Pericardium (tissue), 1 donor: Measurements from ENCODE around the gene C1orf115.

DNA sequence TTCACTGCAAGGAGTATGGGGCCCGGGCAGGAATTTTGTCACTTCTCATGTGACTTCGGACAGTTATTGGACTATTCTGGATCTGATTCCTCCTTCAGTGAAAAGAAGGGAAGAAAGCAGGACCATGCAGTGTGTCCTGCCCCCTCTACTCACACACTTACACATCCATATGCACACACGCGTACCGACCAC lies 25.9 kb downstream of the PROX1 start:
- RRBS, result no CpG with 5 or more reads among the region's 5 CpGs

DNA sequence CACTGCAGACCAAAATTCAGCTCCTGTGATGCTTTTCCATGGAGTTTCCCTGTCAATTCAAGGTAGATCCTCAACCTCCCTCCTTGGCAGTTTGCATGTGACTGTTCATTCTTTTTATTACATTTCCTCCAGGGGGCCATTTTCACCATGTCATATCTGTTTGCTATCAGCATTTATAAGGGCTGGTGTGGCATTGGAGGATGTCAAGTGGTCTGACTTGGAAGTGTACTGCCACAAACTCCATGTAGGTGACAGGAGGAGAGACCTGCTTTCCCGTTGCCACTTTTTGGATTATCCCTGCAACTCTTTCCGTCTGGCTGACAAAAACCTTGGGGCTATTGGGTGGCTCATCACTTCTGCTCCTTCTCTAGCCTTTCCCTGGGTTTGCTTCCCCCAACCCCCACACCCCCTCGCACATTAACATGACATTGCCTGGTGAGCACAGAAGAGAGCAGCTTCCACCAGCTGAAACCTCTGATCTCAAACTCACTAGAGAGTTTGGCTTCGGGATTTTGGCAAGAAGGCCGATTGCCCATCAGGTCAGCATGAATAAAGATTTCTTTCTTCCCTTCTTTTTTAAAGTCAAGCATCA lies 39.1 kb downstream of the PROX1 start:
- RRBS, result no CpG with 5 or more reads among the region's 5 CpGs

GRCh38 chr1:214377779-214378305 lies 96.9 kb downstream of the SMYD2 start:
- RRBS, result no CpG with 5 or more reads among the region's 9 CpGs

- RRBS, result no CpG with 5 or more reads among the region's 2 CpGs
These were observed 105.7 kb downstream of the PTPN14 start for GRCh38 chr1:214445415-214446385.

DNA sequence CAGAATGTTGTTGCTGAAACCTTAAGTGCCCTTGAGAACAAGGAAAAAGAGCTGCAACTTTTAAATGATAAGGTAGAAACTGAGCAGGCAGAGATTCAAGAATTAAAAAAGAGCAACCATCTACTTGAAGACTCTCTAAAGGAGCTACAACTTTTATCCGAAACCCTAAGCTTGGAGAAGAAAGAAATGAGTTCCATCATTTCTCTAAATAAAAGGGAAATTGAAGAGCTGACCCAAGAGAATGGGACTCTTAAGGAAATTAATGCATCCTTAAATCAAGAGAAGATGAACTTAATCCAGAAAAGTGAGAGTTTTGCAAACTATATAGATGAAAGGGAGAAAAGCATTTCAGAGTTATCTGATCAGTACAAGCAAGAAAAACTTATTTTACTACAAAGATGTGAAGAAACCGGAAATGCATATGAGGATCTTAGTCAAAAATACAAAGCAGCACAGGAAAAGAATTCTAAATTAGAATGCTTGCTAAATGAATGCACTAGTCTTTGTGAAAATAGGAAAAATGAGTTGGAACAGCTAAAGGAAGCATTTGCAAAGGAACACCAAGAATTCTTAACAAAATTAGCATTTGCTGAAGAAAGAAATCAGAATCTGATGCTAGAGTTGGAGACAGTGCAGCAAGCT lies 38.1 kb downstream of the CENPF start:
- RRBS, result no CpG with 5 or more reads among the region's 2 CpGs

GRCh38 chr1:215081621-215082031 lies 911 bp upstream of the KCNK2 start:
- RRBS, result no CpG with 5 or more reads among the region's 18 CpGs

- RRBS, result no CpG with 5 or more reads among the region's 7 CpGs
These were observed 1.3 kb downstream of the KCNK2 start for GRCh38 chr1:215083793-215084194.

GRCh38 chr1:215643679-215644344 lies 76.7 kb downstream of the KCTD3 start:
- RRBS, result no CpG with 5 or more reads among the region's 3 CpGs

DNA sequence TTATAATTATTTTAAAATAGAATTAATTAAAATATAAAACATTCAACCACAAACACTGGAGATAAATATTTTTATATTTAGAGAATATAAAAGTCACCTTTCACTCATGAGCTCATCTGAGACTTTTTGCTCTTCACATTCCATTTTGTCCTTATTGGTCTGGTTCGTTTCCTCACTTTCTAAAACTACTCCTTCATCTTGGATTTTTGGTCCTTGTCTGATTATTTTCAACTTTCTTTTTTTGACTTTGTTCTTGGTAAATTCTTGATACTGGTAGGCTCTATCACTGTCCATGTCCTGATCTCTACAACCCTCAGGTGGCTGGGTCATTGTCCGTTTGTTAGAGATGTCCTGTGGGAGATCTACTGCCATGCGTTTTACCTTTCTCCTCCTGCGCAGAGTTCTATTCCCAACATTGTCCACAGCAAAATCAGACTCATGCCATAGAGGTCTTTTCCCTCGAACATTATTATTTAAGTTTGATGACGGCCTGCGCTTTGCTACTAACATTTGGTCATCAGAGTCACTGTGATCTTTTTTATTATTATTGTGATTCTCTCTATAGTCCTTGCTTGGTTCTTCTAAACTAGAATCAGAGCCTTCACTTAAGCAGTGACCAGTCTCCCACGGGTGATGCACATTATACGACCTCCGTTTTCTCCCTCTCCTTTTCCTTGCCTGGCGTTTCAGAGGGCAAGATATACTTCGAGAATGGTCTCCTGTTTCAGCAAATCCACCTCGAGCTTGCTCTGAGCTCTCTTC lies 11.0 kb downstream of the GPATCH2 start:
- RRBS, result no CpG with 5 or more reads among the region's 13 CpGs

DNA sequence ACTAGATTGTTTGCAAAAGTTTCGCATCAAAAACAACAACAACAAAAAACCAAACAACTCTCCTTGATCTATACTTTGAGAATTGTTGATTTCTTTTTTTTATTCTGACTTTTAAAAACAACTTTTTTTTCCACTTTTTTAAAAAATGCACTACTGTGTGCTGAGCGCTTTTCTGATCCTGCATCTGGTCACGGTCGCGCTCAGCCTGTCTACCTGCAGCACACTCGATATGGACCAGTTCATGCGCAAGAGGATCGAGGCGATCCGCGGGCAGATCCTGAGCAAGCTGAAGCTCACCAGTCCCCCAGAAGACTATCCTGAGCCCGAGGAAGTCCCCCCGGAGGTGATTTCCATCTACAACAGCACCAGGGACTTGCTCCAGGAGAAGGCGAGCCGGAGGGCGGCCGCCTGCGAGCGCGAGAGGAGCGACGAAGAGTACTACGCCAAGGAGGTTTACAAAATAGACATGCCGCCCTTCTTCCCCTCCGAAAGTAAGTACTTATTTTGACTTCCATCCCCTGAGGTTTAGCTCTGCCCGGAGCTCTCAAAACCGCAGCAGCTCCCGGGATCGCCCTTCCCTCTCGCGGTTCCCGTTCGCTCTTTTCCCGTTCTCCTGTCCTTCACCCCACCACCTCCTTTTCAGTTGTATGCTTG lies 1.5 kb downstream of the TGFB2 start:
- RRBS, result 1% methylated on average over 3 of the region's 34 CpGs

- RRBS, result no CpG with 5 or more reads among the region's 7 CpGs
These were observed 90.6 kb downstream of the TGFB2 start for GRCh38 chr1:218435661-218436263.

GRCh38 chr1:219568465-219568814 lies 44.5 kb downstream of the ZC3H11B start:
- RRBS, result no CpG with 5 or more reads among the region's 4 CpGs

DNA sequence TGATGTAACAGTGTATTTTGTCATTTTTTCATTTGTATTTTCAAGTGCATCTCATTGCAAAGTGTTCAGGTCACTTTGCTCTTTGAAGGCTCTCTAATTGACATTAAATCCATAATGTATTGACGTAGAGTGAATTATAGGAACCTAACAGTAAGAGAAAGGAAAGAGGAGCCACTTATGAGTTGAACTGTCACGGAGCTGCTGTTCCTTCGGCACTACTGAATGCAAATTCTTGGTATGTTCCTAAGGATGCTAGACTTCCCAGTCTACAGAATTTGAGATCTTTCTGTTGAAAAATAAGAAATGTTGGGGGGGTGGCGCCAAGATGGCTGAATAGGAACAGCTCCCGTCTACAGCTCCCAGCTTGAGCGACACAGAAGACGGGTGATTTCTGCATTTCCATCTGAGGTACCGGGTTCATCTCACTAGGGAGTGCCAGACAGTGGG lies 89.3 kb downstream of the SLC30A10 start:
- RRBS, result no CpG with 5 or more reads among the region's 8 CpGs

DNA sequence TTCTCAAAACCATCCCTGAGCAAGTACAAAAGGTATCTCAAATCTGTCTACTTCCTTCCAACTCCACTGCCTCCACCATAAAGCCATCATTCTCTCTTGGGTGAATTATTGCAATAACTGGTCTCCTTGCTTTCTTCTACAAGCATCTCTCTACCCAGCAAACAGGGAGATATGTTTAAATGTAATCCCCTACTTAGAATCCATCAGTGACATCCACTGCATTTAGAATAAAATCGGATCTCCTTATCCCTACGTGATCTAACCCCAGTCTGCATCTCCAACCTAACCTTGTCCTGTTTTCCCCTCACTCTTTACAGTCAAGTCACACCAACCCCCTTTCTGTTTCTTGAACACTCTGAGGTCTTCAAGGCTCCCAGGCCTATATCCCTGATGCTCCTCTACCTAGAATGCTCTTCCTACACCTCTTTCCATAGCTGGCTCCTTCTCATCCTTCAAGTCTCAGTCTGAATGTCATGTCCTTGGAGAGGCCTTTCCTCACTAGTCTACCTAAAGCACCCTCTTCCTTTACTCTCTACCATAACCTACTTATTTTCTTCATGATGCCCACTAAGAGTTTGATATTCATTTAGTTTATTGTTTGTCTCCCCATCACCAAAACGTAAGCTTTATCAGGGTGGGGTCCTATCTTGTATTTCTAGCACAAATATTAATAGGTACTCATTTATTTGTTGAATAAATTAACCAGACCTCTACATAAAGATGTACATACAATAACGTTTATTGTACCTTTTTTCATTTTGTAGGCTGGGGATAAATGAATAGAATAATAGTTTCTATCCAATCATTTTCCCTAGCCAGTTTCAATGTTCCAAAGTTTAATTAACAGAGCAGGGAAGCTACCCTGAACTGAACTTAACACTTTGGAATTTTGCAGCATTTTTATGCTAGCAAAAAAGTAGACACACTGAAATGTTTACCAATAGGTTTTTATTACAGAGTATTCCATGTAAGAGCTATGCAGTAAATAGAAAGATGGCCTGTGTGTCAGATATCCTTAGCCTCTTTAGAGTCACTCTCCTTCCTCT lies 72.1 kb downstream of the RAB3GAP2 start:
- RRBS, result no CpG with 5 or more reads among the region's 4 CpGs

GRCh38 chr1:220267209-220268158 lies 4.8 kb downstream of the RAB3GAP2 start:
- RRBS, result no CpG with 5 or more reads among the region's 8 CpGs

GRCh38 chr1:220300336-220300838 lies 28.1 kb upstream of the RAB3GAP2 start:
- RRBS, result 10% methylated on average over 4 of the region's 6 CpGs

DNA sequence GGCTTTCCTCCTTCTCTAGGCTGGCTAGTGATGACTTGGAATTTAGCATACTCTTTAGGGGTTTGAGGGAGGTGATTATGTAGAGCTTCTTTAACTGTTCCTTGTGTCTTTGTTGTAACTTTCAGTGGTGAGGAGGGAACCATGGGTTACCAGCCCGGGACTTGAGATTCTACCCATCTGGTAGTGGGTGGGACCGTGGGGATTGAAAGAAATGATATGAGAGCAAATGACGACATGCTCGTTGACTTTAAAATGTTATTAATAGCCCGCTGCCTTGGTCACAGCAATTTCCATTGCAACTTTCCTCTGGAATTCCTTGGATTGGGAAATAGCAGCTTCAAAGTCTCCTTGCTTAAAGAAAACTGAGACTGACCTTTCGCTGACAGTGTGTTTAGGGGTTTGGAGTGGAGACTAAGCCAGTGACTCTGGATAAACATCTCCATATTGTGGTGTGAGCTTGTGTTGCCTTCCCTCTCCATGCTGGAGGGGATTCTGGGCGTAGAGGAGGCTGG lies 44.3 kb upstream of the MARK1 start:
- RRBS, result no CpG with 5 or more reads among the region's 7 CpGs

- RRBS, result 2% methylated on average over 44 of the region's 83 CpGs
These were observed at the start of gene C1orf115 for GRCh38 chr1:220690071-220690847. Gene C1orf115 (plus strand): TSS chr1:220690363.

- RRBS, result 2% methylated on average over 20 of the region's 53 CpGs
These were observed 364 bp downstream of the MTARC2 start for GRCh38 chr1:220748399-220748973.